BJ (cell line): Measurements from ENCODE around the gene CAPS.

GRCh38 chr19:4817515-4818636, 13.6 kb downstream of the TICAM1 start:
- CAGE, long polyA plus RNA: no peak
- RRBS: no CpG with 5 or more reads among the region's 42 CpGs

DNA sequence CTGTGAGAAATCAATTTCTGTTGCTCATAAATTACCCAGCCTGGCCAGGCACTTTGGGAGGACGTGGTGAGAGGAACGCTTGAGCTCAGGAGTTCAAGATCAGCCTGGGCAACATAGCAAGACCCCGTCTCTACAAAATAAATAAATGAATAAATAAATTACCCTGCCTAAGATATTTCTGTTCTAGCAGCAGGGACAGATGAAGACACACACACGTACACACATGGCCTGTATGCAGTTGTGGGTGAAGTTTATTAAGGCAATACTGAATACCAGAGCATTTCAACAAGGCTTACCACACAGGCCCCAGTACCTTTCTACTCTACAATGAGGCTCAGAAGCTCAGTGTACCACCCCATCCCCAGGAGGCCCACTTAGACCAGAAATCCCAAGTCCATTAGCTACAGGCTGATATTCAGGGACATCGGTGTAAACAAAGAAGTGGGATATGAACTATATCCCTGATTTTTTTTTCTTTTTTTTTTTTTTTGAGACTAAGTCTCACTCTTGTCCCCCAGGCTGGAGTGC, 6.7 kb upstream of the TICAM1 start:
- CAGE, long polyA plus RNA: no peak
- RRBS: no CpG with 5 or more reads among the region's 5 CpGs

DNA sequence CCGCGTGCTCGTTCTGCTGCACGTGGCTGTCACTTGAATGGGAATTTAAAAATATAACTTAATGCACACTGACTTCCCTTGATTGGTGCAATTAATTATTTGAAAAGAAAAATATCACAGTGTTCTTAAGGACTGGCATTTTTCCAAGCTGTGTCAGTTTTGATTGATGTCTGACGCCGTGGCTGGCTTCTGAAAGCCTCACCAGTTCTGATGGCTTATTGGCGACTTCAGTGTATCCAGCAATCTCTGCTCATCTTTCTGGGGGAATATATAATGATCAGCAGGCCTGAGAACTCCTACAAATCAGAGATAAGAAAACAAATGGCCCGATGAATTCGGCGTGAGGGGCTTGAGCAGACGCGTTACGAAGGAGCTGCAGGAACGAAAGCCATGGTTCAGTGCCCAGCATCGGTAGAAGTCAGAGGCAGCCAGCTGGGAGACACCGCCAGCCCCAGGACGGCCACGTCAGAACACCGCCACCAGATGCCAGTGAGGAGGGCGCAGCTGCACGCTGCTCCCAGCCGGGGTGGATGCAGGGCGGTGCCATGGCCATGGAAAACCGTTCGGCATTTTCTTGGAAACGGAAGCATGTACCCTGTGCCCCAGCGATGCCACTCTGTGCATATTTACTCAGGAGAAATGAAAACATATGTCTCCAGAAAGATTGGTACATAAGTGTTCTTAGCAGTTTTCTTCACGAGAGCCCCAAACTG, 111.3 kb downstream of the KDM4B start:
- CAGE, long polyA plus RNA: no peak
- RRBS: no CpG with 5 or more reads among the region's 28 CpGs

DNA sequence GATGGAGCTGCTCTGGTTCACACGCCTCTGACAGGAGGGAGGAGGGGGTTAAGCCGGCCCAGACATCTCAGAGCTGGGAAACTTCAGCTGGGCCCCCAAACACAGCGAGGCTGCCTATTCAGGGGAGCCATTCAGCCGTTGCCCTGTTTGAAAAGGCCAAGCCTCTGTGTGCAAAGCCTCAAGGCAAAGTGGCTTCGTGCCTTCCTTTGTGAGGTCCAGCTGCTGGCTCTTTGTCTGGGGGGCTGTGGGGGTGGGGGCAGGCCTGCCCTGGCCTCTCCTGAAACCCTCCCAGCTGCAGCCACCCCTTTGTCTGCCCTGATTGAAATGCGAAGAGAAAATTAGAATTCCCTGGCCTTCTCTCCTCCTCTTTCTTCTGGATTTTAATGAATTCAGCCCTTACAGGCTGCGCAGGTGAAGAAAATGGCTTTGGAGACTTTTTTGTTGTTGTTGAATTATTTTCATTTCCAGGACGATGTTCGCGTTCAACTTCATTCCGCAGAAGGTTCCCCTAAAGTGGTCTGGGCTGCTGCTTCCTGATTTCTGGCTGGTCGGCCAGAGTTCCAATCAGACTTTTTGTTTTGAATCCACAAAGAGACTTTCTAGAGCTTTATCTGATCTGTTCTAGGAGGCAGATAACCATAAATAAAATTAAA, 147.2 kb downstream of the PTPRS start:
- CAGE, long polyA plus RNA: no peak
- RRBS: no CpG with 5 or more reads among the region's 12 CpGs

GRCh38 chr19:5251185-5252037, 89.2 kb downstream of the PTPRS start:
- CAGE, long polyA plus RNA: no peak
- RRBS: no CpG with 5 or more reads among the region's 26 CpGs

DNA sequence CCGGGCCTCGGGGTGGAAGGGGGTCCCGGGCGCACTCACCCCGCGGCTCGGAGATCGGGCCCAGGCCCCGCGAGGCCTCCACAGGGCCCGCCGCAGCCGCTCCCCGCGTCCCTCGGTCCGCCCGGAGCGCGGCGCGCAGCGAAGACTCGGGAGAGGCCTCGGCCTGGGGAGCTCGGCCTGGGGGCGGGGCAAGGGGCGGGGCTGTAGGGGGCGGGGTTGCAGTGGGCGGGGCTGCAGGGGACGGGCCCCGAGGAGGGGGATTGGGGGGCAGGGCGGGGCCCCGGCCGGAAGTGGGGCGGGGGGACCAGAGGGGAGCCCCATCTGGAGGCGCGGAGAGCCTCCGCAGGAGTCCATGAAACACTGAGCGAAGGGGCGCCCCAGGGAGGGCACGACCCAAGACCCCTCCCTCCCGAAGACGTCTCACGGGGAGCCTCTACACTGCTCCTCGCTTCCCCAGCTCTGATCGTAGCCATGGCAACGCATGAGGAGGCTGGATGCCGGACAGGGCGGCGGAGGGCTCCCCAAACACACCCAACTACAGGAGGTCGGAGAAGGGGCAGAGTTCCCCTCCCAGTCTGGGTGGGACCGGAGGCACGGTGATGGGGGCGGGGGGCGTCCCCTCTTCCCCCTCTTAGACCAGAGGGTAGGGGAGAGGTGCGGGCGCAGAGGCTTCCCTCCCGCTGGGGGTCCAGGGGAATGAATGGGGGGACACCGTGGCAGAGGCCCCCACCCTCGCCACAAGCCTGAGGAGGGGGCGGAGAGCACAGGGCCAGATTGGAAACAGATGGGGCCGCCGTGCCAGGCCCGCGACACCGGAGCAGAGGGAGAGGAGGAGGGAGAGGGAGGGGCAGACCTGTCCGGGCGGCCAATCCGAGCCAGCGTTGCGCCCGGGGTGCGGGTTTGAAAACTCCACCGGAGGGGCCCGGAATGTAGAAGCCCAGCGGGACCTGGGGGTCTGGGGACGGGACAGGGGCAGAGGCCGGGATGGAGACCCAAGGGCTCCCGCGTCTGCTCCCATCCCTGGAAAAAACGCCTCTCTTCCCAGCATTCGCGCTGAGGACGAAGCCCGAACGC, 47.2 kb downstream of the PTPRS start:
- CAGE, long polyA plus RNA: start-site peak on the minus strand centred at position 156 of the sequence, 84 bp wide, 156 and 101 reads in 2 replicates; start-site peak on the plus strand centred at position 333 of the sequence, 55 bp wide, 15 and 15 reads in 2 replicates
- RRBS: 1% methylated on average over 22 of the region's 87 CpGs

DNA sequence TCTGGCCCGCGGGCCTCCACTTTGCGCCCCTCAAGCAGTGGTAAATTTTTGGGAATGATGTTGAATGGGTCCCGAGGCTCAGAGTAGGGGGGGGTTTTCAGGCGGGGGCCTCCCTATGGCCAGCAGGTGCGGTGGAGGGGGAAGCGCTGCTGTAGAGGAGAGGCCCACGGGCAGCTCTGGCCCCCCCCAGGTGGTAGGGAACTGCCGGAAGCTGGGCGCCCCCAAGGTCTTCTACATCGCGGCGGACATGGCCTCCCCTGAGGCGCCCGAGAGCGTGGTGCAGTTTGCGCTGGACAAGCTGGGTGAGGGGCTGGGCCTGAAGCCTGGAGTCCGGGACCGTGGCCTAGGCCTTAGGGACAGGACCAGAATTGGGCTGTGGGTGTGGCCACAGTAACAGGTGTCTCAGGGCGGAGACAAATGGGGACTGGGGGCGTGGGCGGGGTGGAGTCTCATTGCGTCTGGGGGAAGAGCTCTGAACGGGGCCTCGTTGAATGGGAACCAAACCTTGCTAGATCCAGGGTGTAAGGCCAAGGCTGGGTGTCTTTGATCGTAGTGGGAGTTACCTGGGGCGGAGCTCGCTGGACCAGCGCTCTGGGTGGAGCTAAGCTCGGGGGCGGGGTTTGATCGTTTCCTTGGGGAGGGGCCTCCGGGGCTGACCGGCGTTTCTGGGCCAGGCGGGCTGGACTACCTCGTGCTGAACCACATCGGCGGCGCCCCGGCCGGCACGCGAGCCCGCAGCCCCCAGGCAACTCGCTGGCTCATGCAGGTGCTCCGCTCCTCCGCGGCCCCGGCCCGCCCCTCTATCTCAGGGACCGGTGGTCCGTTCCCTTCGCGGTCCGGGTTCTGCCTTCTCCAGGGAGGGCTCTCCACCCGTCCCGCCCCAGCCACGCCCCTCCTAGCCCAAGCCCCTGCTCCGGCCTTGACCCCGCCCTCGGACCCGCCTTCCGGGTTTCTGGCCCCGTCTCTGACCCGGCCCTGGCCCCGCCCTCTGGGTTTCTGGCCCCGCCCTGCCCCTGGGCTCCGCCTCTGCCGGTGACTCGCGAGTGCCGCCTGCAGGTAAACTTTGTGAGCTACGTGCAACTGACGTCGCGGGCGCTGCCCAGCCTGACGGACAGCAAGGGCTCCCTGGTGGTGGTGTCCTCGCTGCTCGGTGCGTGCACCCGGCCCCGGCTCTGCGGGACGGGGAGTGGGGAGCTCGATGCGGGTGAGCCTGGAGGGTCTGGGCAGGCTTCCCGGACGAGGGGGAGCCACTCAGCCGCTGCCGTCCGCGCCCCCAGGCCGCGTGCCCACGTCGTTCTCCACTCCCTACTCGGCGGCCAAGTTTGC, 3.4 kb upstream of the RPL36 start:
- CAGE, long polyA plus RNA: no peak
- RRBS: 10% methylated on average over 34 of the region's 100 CpGs

DNA sequence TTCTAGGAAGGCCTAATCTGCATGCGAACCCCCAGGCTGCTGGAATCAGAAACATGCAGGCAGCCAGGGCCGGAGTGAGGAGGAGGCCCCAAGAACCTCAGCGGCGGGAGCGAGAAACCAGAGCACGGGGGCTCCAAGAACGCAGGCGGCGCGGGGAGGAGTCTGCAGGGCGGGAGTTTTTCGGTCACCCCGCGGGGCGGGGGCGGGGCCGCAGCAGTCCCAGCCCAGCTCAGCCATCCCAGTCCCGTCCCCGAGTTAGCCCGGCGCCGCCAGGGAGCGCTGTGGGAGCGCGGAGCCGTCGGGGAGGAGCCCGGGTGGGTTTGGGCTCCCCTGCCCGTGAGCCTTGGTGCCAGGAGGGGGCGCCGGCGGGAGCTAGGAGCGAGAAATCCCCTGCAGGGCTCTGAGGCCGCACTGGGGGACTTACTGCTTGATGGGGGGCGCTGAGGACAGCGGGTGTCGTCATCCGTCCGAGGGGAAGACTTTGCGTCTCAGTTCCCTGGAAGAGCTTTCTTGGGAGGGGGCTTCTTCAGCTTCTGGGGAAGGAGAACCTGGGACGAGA, 911 bp upstream of the NRTN start:
- CAGE, long polyA plus RNA: no peak
- RRBS: under 1% methylated on average over 12 of the region's 41 CpGs

GRCh38 chr19:5880369-5880956, 10.1 kb upstream of the FUT5 start:
- CAGE, long polyA plus RNA: no peak
- RRBS: no CpG with 5 or more reads among the region's 15 CpGs

- CAGE, long polyA plus RNA: no peak
- RRBS: no CpG with 5 or more reads among the region's 15 CpGs
Observed at GRCh38 chr19:5894145-5894562, 9.4 kb downstream of the NDUFA11 start.

GRCh38 chr19:5913685-5914350, at the start of gene CAPS:
CAPS (plus strand) TSS chr19:5914254.
- CAGE, long polyA plus RNA: no peak
- RRBS: no CpG with 5 or more reads among the region's 11 CpGs

DNA sequence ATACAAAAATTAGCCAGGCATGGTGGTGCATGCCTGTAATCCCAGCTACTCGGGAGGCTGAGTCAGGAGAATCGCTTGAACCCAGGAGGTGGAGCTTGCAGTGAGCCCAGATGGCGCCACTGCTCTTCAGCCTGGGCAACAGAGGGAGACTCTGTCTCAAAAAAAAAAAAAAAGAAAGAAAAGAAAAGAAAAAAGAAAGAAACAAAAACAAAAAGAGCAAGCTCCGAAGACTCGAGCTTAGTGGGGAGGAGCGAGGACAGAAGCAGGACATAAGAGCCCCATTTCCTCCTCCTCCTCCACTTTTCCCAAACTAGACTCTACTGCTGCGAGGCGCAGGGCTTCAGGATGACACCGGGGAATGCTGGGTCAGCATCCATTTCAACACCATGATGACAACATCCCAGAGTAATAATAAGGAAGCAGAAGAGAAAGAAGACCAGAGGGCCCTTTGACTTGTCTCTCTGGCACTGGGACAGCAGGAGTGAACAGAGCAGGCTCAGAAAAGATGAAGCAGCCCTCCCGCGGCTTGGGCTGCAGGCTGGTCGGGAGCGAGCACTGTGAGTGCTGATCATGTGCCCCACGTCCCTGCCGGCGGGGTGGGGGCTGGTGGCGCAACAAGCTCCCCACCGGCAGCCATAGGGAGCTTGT, 30.7 kb downstream of the RANBP3 start:
- CAGE, long polyA plus RNA: no peak
- RRBS: 58% methylated on average over 4 of the region's 18 CpGs

DNA sequence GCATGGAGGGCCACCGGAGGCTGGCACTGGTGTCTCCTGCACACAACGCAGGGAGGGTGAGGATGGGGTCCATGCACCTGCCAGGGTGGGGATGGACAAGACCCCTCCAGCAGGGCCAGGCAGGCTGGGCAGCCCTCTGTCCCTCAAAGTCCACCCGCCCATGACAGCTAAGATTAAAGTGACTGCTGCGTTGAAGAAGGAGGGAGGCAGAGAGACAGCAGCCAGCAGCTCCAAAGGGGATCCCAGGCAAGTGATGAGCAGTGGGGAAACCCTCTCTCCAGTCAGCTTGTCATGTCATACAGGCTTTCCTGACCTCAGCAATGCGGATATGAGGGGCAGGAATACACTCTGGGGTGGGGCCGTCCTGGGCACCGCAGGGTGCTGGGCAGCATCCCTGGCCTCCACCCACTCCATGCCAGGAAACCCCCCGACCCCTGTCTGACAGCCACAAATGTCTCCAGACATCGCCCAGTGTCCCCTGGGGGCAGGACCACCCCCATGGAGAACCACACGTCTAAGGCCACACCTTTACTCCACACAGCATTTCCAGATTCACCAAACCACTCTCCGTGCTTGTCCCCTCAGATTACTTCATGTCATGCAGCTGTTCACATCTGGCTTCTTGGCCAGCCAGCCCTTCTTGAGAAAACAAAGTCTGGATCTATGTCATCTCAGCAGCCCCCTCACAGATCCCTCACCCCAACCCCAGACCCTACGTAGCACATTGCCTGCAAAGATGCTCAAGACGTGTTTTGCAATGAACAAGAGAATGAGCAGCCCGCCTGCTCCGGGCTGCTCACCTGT, 46.7 kb downstream of the RFX2 start:
- CAGE, long polyA plus RNA: no peak
- RRBS: no CpG with 5 or more reads among the region's 15 CpGs

DNA sequence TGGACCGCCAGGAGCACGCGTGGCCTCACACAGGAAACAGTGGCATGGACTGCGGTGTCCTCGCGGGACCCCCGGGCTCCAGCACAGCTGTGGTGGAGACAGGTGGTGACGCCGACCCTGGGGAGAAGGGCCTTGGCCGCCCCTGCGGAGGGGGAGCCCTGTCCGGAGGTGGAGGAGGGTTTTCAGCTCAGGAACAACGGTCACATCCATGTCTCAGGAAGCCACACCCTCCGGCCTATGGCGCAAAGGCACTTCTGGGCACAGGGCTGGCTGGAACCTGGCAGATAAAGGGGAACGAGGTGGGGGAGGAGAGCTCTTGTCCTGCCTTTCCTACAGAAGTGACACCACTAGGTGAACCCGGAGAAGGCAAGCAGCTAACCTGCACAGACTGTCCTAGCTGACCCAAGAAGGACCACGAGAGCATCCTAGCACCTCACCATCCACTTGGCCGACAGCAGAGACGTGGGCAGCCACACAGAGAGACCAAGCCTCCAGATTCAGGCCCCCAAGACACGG, 45.6 kb downstream of the MLLT1 start:
- CAGE, long polyA plus RNA: no peak
- RRBS: 52% methylated on average over 6 of the region's 21 CpGs

GRCh38 chr19:6239181-6239746, 40.5 kb downstream of the MLLT1 start:
- CAGE, long polyA plus RNA: no peak
- RRBS: 70% methylated on average over 5 of the region's 21 CpGs

GRCh38 chr19:6278301-6278815, 1.4 kb downstream of the MLLT1 start:
- CAGE, long polyA plus RNA: no peak
- RRBS: no CpG with 5 or more reads among the region's 7 CpGs

- CAGE, long polyA plus RNA: no peak
- RRBS: no CpG with 5 or more reads among the region's 17 CpGs
Observed at GRCh38 chr19:6393857-6394242, 886 bp upstream of the GTF2F1 start.

DNA sequence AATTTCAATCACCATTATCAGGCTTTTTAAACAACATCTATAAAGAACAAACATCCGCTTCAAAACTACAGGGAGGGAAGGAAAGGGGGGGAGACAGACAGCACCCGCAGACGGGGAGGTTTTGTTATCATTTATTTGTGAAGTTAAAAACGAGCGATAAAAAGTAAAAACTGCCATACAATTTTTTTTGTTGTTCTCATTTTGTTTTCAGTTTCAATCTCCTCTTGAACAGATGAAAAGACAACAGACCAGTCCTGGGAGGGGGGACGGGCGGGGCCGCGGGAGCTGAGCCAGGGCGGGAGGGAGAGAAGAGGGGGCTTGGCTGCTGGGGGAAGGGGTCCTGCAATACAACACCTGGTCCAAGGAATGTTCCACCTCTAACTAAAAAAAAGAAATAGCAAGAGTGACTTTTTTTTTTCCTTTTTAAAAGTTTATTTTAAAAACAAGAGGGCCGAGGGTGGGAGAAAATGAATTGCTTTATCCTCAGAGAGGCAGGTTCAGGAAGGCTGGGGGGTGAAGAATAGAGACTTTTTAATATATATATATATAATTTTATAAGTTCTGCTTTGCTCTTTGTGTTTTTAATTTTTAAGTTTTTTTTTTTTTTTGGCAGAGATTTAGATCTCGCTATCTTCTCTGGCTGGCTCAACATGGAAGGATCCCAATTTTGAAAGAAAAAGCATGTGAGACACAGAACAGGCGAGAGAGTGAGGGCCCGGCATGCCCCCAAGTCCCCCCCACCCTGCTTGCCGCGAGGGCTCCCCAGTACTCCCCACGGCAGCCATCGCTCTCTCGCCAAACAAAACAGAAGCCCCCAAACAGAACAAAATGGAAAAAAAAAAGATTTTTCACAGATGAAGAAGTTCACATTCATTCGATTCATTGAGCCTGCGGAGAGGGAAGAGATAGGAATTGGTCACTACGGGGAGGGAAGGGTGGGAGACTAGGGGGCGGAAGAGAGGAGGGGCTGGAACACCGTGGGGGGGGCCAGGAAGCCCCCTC, 11.1 kb downstream of the KHSRP start:
- CAGE, long polyA plus RNA: start-site peak on the minus strand centred at position 729 of the sequence, 33 bp wide, 114 and 93 reads in 2 replicates
- RRBS: no CpG with 5 or more reads among the region's 24 CpGs

GRCh38 chr19:6419833-6420549, 4.6 kb downstream of the KHSRP start:
- CAGE, long polyA plus RNA: no peak
- RRBS: no CpG with 5 or more reads among the region's 12 CpGs

DNA sequence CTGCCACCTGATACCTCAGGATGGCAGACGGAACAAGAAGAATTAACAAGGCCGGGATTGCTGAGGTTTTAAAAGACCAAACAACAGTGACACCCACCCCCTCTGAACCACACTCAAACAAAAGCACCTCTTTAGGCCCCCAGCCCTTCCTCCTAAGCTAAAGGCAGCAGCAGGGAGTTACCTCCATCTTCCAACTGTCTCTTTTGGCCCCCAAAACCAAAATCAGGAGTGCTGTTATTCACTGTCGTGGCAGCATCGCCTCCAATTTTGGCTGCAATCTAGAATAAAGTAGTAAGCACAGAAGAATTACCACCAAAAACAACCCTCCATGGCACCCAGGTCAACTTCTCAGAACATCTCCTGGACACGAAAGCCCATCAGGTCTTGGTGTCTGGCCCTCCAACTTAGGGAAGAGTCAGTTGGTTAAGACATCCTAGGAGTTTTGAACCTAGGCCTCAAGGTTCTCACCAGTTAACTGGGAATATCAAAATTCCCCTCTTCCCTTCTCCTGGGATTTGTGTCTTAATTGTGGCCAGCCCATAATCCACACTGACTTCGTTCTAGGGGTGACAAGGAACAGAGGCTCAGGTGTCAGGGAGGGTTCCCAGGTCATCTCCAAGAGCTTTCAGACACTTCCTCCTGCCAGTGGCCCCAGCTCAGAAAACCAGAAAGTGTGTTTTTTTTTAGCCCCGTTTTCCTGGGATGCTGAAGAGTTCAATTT, 2.3 kb downstream of the KHSRP start:
- CAGE, long polyA plus RNA: no peak
- RRBS: no CpG with 5 or more reads among the region's 7 CpGs